ENCODE measurements around the gene CLDN34.

GRCh38 chrX:9966924-9967445, at the start of gene CLDN34:
TSS of gene CLDN34 (plus strand) at chrX:9967358.
- PRO-cap, result no peak
- RAMPAGE, long total RNA, result no peak
- RRBS, result no CpG with 5 or more reads among the region's 17 CpGs

GRCh38 chrX:10014455-10015413, 47.6 kb downstream of the CLDN34 start:
- PRO-cap, result bidirectional peak, plus-strand start at chrX:10015265, minus-strand start at chrX:10014956
- RAMPAGE, long total RNA, result no peak
- RRBS, result 15% methylated on average over 48 of the region's 121 CpGs

GRCh38 chrX:10098804-10099133, 58.0 kb upstream of the CLCN4 start:
- PRO-cap, result no peak
- RAMPAGE, long total RNA, result no peak
- RRBS, result no CpG with 5 or more reads among the region's 4 CpGs

DNA sequence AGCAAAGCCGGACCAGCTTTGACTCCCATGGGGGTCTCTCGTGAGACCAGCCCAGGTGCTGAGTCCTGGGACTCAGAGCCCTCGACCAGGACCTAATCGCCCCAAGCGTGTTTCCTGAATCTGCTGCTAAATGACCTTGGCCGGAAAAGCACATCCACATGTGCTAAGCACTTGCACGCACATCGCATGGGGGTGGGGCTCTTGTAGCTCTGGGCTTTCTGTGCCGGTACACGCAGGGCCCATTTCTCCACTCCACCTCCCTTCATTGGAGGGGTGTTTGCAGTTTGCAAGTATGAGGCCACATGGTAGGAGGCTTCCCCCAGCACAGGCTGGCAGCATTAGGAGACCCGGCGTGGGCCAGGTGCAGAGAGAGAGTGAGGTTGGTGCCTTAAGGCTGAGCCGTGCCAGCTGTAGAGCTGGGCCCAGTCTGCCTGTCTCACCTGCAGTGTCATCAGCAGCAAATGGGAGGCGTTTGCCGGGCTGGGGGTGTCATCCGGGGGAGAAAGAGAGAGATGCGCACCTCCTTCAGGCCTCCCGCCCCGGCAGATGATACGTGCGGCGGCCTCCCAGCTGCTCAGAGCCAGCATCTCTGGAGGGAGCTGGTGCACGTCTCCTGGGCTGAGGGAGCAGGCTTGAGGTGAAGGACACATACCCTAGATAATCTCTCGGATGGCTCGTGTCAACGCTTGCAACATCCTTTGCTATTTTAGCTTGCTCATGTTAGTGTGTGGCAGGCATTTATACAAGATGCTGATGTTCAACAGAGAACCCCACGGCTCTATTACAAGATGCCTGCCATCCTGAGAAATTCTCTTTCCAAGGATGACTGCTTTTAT, 45.2 kb upstream of the CLCN4 start:
- PRO-cap, result no peak
- RAMPAGE, long total RNA, result no peak
- RRBS, result 51% methylated on average over 7 of the region's 27 CpGs

DNA sequence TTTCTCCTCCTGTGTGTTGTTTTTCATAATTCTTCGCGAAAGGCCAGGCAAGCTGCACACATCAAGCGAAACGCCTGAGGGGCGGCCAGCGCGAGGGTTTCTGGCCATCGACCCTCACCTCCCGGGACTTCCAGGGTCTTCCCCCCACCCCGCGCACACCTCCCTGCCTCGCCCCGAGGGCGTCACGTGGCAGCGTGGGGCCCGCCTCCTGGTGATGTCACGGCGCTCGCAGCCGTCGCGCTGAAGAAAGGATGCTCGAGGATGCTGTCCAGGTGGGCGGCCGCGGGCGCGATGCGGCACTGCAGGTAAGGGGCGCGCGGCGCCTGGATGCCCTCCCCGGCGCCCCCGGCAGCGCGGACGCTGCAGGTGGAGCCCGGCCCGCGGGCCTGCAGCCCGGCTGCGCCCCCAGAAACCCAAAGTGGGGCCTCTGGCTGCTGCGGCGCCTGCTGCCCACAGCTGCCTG, 1.5 kb downstream of the CLCN4 start:
- PRO-cap, result unidirectional peak, minus-strand start at position 188 of the sequence
- RAMPAGE, long total RNA, result no peak
- RRBS, result 44% methylated on average over 2 of the region's 47 CpGs

GRCh38 chrX:10619141-10619496, 1.3 kb downstream of the MID1 start:
- PRO-cap, result no peak
- RAMPAGE, long total RNA, result no peak
- RRBS, result no CpG with 5 or more reads among the region's 7 CpGs

GRCh38 chrX:10681249-10681585, 60.8 kb upstream of the MID1 start:
- PRO-cap, result no peak
- RAMPAGE, long total RNA, result no peak
- RRBS, result no CpG with 5 or more reads among the region's 3 CpGs

GRCh38 chrX:11135122-11135838, 24.1 kb downstream of the HCCS start:
- PRO-cap, result no peak
- RAMPAGE, long total RNA, result no peak
- RRBS, result no CpG with 5 or more reads among the region's 7 CpGs

- PRO-cap, result no peak
- RAMPAGE, long total RNA, result no peak
- RRBS, result no CpG with 5 or more reads among the region's 2 CpGs
These were observed 168.5 kb downstream of the AMELX start for GRCh38 chrX:11461732-11462163.

DNA sequence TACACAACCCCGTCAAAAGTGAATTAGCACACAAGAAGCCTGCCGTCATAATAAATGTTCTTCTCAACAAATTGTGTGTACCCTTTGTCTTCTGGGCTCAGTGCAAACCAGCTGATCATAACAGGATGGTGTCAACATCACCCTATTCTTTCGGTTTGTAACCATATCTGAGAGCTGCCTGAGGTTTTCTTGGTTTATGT, 28.9 kb downstream of the MSL3 start:
- PRO-cap, result no peak
- RAMPAGE, long total RNA, result no peak
- RRBS, result no CpG with 5 or more reads among the region's 3 CpGs

GRCh38 chrX:12494809-12495150, 296.4 kb upstream of the PRPS2 start:
- PRO-cap, result no peak
- RAMPAGE, long total RNA, result no peak
- RRBS, result no CpG with 5 or more reads among the region's 5 CpGs

DNA sequence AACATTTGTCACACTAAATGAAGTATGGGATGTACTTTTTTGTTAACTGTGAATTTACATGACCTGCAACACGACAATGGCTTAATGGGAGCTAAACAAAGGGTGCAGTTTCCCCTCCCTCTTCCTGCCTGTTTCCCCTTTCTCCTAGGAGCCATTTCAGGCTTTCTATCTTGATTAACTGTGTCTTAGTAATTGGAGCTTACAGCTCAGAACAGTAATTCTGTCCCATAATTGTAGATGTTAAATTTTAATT, 220.0 kb upstream of the PRPS2 start:
- PRO-cap, result no peak
- RAMPAGE, long total RNA, result no peak
- RRBS, result no CpG with 5 or more reads among the region's 1 CpG

DNA sequence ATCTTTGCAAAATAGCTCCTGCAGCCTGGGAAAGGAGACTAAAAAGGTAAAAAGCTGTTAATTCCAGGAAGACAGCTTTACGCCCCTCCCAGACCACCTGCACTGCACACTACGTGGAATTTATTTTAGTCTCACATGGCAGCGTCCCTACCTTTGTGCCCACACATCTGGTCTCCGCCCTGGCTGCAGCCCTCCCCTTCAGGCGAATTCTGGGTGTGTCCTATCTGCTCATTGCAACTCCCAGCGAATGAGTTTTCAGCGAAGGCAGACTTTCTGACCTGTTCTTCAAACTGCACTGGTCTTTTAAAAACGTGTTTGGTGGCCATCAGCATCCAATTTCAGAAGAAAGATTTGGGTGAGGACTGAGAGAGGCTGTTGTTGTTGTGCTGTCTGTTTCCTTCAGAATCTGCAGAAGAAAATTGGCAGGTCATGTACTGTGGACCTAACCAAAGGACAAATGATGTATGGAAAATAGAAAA, 4.0 kb downstream of the TLR8 start:
- PRO-cap, result no peak
- RAMPAGE, long total RNA, result no peak
- RRBS, result no CpG with 5 or more reads among the region's 8 CpGs

- PRO-cap, result no peak
- RAMPAGE, long total RNA, result no peak
- RRBS, result no CpG with 5 or more reads among the region's 8 CpGs
These were observed 7.2 kb upstream of the TMSB4X start for GRCh38 chrX:12967794-12968115.

DNA sequence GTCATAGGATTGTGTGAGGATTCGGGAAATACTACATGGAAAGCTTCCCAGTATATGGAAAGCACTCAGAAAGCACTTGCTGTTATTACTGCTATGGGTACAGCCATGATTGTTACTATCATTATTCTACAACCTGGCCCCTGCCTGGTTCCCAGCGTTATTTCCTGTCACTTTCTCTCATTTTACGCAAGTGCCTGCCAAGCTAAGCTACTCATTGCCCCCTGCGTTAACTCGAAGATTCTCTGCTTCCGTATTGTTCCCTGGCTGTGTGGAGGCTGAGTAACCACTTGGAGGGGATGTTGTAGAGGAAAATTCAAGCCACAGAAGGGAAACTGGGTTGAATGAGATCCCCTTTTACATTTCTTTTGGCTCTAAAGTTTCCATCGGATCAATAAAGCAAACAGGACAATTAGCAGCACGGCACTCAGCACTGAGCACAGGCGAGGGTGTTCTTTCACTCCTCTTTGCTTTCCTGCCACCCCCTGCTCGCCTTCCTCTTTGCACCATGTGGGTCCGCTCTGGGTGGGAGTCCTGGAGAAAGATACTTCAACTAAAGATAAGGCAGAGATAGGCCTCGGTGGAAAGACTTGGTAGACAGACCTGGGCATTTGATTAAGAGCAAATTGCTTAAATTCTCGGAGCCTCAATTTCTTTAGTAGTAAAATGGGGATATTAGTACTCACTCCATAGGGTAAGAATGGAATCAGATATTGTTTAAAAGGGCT, 4.2 kb upstream of the TMSB4X start:
- PRO-cap, result no peak
- RAMPAGE, long total RNA, result no peak
- RRBS, result no CpG with 5 or more reads among the region's 13 CpGs

GRCh38 chrX:12973972-12974231, 1.0 kb upstream of the TMSB4X start:
- PRO-cap, result no peak
- RAMPAGE, long total RNA, result no peak
- RRBS, result no CpG with 5 or more reads among the region's 8 CpGs

- PRO-cap, result no peak
- RAMPAGE, long total RNA, result no peak
- RRBS, result no CpG with 5 or more reads among the region's 6 CpGs
These were observed 9.8 kb downstream of the TMSB4X start for GRCh38 chrX:12984361-12985435.

DNA sequence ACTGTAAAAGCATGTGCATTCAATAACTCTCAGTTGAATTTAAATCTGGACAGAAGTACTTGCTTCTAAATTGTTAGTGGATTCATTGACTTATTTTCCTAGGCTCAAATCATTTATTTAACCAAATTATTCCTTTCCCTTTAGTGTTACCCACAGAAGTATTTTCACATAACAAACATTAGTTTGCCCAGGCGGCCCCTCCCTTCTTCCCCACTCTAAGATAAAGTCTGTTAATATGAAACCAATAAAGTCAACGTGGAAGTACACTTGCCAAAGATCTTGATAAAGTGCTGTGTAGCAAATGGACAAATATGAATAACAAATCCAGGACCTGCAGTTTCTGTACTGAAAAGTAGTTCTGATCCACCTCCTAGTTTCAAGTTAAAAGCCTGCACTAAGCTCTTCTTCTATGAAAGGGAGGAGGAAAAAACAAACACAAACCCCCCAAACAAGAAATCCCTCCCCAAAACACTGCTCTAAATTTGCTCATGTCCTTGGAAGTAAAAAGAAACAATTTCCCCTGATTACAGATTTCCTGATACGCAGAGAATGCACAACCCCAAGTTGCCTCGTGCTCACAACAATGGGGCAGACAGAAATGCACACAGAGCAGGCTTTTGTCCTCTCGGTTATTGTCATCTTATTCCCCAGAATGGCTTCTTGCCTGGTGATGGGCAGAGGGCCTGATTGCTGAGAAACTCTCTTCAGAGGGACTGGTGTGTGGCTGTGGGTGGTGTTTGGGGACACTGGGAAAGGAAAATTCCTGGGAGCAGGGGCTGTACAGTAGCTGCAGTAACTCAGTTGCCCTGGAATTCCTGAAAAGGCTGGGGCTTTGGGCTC, 23.2 kb downstream of the TMSB4X start:
- PRO-cap, result no peak
- RAMPAGE, long total RNA, result no peak
- RRBS, result no CpG with 5 or more reads among the region's 5 CpGs

DNA sequence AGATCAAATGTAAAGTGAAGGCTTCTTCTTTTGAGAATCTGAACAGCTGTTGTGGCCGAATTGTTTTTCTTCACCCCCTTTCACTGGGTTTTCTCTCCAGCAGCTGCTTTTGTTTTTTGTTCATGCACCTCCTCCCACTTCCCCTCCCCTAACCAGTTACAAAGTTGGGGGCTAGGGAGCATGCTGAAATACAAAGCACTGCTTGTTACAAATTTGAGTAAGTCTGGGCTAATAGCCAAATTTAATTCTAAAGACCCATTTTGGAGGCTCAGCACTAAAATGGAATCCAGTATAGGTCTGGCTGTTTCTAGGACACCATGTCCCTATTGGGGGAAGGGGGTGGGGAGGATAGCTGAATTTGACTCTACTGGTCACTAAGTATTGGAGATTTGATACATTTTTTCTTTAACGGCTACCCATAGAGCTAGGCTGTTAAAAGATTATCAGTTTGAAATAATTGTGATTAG, 89.2 kb upstream of the GPM6B start:
- PRO-cap, result no peak
- RAMPAGE, long total RNA, result no peak
- RRBS, result no CpG with 5 or more reads among the region's 2 CpGs

GRCh38 chrX:13937197-13937733, 92.4 kb downstream of the GEMIN8 start:
- PRO-cap, result no peak
- RAMPAGE, long total RNA, result no peak
- RRBS, result no CpG with 5 or more reads among the region's 12 CpGs

Measured in lung (tissue), 4 donors.